Hair follicle dermal papilla cell (primary cell): ENCODE measurements around a stretch of chr5.

DNA sequence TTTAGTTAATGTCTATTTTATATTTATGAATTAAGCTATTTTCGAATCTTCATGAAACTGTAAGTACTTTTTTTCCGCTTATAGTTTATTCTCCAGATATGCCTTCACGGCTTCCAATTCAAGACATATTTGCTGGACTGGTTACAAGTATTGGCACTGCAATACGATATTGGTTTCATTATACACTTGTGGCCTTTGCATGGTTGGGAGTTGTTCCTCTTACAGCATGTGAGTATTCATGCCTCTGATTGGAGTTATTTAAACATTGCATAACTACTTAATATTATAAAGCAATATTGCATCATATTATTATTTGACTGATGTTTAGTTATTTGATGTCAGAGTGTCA lies 28.2 kb downstream of the MARCHF6 start:
- CAGE, long polyA plus RNA = no peak

GRCh38 chr5:10631653-10632024 lies 67.8 kb downstream of the ANKRD33B start:
- CAGE, long polyA plus RNA = no peak

GRCh38 chr5:10702203-10702596 lies 58.8 kb downstream of the DAP start:
- CAGE, long polyA plus RNA = no peak

GRCh38 chr5:10743397-10744029 lies 17.5 kb downstream of the DAP start:
- CAGE, long polyA plus RNA = no peak

DNA sequence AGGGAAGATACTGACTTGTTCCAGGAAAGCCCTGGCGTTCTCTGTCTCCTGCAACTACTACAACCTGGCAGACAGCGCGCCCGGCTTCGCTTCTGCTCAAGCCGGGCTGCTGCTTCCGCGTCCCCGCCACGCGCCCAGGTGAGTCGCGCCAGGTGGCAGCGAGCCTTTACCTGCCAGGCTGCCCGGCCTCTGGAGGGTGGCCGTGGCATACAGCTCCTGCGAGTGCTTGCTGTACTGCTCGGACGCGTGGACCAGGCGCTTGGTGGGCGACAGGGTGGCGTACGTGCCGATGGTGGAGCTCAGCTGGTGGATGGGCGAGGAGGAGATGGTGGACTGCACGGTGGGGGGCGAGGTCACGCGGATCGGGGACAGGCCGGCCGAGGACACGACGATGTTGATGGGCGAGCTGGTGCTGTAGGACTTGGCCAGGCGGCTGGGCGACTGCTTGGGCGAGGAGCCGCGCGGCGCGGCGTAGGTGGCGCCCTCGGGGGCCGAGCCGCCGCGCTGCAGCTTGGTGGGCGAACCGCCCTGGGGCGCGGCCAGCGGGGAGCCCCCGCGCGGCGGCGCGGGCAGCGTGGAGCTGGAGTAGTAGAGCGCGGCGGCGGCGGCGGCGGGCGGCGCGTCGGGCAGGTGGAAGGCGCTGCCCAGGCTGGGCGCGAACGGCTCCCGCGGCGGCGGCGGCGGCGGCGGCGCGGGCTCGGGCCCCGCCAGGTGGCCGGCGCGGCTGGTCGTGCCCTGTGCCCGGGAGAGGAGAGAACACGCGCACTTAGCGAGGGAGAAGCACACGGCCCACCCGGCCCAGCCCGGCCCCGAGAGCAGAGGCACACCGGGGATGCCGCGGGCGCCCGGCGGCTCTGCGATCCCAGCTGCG lies 519.5 kb downstream of the CTNND2 start:
- CAGE, long polyA plus RNA = no peak

- CAGE, long polyA plus RNA = no peak
These were observed 620.6 kb upstream of the CTNND2 start for GRCh38 chr5:12524856-12525237.

GRCh38 chr5:12794640-12795391 lies 890.6 kb upstream of the CTNND2 start:
- CAGE, long polyA plus RNA = no peak

- CAGE, long polyA plus RNA = no peak
These were observed 590.1 kb downstream of the DNAH5 start for GRCh38 chr5:13354476-13354737.

GRCh38 chr5:14173999-14174654 lies 31.0 kb downstream of the TRIO start:
- CAGE, long polyA plus RNA = no peak

DNA sequence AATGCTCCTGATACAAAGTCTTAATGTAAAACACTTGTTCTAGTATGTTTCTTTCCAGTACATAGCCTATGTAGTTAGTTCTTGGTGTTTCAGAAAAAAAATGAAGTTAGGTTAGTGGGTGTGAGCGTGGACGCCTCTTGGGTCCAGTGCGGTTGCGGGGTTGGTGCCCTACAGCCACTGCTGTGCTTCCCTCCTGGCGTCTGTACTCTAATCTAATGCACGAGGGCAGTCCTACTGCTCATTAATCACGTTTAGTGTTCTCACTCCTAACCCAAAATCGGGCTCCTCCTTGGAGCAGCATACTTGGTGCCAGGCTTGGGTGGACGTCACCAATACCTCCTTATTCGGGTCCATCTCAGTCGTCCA lies 41.5 kb downstream of the TRIO start:
- CAGE, long polyA plus RNA = no peak

GRCh38 chr5:14256929-14257777 lies 114.0 kb downstream of the TRIO start:
- CAGE, long polyA plus RNA = no peak

DNA sequence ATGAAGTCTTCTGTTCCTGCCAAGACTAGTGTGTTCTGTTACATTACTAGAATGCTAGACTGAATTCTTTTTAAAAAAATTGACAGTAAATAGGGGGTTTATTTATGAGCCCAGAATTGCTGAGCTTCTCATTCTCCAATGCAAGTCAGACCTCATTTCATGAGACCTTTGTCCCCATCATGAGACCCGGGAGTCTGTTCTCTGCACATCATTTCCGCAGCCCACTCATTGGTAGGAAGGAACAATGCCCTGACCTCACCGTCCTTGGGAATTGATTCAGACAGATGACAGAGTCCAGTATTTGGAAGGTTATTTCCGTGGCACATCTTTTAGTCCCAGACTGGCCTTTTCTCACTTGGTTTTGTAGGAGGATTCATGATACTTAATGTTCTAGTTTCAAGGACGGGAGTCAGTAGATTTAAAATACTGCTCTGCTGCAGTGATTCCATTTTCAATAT lies 173.7 kb upstream of the OTULINL start:
- CAGE, long polyA plus RNA = no peak

DNA sequence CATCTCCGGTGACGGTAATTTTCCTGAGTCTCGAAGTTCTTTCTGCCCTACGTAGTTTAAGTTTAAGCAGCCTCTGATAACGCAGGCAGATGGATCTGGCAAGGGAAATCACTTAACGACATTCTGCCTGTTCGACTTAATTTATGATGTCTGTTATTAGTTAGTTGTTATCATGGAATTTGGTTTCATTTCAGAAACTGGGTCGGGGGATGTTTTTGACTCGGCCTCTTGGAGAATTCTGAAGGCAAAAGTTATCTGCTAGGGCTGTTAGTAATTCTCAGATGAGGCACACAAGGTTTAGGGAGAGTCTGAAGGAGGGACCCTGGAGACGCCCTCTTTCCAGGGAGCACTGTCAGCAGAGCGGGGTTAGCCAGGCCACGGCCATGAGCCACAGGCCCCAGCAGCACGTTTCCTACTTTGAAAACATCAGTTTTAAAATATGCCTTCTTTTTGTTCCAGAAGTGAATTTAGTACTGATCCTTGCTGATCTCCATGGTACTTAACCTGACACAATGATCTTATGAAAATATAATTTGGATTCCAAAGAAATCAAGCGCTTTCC lies 171.0 kb upstream of the OTULINL start:
- CAGE, long polyA plus RNA = no peak

DNA sequence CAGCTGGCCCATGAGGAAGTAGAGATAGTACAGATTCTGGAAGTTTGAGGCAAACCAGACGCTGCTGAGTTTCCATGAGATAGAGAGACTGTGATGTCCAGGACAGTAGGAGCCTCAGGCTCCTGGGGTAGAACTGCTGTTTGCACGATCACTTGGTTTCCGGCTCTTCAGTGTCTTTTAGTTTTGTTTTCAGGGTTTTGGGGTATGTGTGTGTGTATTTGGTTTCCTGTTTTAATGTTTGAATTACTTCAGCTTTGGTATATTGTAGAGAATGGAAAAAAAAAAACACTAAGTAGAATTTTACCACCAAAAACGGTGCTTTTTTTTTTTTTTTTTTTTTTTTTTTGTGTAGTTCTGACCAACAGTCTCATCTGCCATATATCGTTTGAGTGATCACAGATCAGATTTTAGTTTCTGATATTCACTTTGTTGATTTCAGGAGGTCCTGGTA lies 13.8 kb downstream of the OTULINL start:
- CAGE, long polyA plus RNA = no peak

DNA sequence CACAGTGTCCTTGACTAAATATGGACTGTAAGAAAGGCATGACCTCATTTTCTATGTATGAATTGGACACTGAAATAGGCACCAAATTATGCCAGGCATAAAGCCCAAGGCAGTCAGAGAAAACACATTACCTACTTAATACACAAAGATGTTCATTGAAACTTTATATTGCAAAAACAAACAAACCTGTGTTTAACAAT lies 7.1 kb downstream of the ANKH start:
- CAGE, long polyA plus RNA = no peak

DNA sequence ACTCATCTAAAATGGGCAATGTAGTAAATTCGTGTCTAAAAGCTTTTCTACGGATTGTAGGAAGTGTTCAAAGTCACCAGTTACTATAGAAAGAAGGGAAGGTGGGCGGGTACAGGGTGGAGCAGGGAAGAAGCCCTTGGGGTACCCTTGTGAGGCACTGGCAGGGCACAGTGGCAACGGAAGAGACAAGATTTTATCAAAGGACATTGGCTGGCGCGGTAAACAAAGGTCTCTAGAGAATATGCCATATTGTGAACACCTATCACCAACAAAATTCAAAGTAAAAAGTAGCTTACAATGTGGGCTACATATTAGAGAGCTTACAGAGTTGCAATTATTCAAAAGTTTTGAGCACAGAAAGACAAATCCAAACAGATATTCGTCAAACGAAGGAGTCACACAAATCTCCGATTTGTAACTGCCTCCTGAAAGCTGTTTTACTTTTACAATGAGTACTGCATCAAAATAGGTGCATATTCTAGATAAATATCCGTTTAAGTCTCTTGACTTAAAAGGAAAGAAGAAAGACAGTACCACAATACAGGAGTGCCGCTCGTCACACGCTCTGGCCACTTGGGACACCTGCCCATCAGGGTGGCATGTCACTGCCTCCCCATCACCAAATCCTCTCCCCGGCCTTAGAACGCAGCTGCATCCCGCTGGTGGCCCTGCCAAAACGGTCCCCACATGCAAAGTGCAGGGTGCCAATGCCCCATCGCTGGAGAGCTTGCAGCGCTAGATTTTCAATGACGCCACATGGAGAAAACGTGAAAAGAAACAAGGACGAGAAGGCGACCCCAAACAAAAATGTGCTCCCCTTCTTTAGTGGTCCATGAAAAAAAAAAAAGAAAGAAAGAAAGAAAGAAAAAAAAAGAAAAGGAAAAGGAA lies 1.4 kb downstream of the ANKH start:
- CAGE, long polyA plus RNA = no peak

GRCh38 chr5:14992635-14993108 lies 121.1 kb upstream of the ANKH start:
- CAGE, long polyA plus RNA = no peak

GRCh38 chr5:15009432-15009909 lies 137.9 kb upstream of the ANKH start:
- CAGE, long polyA plus RNA = no peak

DNA sequence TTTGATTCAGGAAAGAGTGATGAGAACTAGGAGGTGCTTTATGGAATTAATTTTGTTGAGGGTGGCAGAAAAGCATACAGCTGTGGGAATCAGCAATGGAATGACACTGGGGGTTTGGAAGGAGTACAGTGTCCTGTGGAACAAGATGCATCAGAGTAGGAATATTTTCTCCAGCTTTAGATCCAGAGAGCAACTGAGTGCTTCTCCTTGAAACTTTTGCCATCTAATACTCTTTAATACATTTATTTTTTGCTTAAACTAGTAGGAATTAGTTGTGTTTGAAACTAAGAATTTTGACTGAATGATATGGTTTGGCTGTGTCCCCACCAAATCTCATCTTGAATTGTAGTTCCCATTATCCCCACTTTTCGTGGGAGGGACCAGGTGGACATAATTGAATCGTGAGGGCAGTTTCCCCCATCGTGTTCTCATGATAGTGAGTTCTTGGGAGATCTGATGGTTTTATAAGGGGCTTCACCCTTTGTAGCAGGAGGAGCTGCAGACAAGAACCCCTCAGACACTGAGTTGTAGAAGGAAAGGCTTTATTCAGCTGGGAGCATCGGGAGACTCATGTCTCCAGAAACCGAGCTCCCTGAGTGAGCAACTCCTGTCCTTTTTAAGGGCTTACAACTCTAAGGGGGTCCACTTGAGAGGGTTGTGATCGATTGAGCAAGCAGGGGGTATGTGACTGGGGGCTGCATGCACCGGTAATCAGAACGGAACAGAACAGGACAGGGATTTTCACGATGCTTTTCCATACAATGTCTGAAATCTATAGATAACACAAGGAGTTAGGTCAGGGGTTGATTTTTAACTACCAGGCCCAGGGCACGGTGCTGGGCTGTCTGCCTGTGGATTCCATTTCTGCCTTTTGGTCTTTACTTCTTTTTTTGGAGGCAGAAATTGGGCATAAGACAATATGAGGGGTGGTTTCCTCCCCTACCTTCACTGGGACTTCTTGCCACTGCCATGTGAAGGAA lies 158.3 kb downstream of the FBXL7 start:
- CAGE, long polyA plus RNA = no peak

DNA sequence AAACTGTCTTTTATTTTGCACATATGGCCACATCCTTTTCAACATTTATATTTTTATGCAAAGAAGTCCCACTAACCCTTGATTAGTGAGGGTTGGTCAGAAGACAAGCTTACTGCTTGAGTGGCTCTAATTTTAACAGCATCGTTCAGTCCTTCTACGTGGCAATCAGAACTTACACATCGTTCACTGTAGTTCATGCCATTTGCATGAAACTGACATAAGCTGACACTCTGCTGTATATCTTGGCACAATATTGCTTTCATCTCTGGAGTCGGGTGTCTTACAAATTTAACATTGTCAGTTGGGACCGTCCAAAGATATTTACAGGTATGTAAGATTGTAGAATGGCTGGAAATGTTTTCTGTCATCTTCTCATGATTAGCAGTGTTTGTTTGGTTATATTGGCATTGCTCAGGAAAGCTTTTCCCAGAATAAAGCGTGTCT lies 50.6 kb downstream of the MARCHF11 start:
- CAGE, long polyA plus RNA = no peak